Skin of body (tissue), 2 donors: ENCODE measurements around a stretch of chr17.

DNA sequence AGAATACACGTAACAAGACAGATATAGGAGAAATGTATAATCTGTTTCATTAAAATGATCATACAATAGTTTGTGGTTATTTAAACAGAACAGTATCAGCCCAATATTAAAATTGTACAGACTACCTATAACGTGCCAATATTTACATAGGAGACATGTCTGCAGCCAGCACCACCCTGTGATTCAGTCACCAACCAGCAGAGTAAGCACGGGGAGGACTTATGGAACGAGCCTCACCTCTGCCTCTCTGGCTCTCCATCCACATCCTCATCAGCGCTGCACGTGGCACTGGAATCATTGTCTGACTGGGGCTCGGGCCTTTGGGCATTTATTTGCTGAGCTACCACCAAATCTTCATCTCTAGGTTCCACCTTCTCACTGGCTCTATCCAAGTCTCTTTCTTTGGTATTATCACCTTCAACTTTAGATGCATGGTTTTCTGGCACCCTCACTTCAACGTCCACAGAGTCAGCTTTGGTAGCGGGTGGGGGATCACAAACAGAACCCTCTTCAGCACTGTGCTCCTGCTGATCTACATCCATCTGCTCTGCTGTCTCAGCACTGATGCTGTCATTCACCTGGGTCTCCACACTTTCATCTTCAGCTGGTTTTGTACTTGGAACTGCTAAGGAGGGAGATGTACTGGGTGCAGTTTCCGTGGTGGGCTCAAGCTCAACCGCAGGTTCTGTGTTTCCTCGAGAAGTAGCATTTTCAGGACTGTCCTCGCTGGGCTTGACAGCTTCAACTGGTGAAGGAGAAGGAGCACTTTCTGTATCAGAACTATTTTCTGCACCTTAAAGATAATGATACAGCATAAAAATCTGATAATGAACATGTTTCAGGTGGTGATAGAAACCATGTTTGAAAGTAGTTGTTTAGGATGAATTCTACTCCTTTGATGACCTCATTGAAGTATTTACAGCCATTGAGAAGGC lies 101.7 kb downstream of the TTC19 start:
- RAMPAGE, long total RNA: no peak

DNA sequence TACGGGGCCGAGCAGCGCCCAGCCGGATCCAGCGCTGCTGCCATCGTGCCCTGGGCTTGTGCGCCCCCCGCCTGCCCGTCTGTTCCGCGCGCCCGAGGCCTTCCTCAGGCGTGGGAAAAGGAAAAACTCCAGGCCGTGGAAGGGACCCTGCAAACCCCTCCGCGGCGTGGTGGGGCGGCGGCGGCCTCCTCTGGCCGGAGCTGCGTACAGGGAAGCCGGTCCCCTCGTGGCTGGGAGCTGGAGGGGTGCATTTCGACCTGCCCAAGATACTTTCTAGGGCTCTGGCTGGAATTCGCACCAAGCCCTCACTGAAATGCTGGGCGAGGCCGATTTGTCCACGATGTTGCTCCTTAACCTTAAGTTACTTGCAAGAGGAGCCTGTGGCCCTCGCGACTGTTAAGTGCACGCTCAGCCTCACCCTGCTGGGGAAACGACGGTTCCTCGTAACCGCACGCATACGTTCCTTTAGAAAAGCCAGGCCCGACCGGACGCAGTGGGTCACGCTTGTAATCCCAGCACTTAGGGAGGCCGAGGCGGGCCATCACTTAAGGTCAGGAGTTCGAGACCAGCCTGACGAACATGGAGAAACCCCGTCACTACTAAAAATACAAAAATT lies 511 bp upstream of the NCOR1 start:
- RAMPAGE, long total RNA: no peak

GRCh38 chr17:16243785-16244131 lies 26.7 kb downstream of the PIGL start:
- RAMPAGE, long total RNA: no peak

DNA sequence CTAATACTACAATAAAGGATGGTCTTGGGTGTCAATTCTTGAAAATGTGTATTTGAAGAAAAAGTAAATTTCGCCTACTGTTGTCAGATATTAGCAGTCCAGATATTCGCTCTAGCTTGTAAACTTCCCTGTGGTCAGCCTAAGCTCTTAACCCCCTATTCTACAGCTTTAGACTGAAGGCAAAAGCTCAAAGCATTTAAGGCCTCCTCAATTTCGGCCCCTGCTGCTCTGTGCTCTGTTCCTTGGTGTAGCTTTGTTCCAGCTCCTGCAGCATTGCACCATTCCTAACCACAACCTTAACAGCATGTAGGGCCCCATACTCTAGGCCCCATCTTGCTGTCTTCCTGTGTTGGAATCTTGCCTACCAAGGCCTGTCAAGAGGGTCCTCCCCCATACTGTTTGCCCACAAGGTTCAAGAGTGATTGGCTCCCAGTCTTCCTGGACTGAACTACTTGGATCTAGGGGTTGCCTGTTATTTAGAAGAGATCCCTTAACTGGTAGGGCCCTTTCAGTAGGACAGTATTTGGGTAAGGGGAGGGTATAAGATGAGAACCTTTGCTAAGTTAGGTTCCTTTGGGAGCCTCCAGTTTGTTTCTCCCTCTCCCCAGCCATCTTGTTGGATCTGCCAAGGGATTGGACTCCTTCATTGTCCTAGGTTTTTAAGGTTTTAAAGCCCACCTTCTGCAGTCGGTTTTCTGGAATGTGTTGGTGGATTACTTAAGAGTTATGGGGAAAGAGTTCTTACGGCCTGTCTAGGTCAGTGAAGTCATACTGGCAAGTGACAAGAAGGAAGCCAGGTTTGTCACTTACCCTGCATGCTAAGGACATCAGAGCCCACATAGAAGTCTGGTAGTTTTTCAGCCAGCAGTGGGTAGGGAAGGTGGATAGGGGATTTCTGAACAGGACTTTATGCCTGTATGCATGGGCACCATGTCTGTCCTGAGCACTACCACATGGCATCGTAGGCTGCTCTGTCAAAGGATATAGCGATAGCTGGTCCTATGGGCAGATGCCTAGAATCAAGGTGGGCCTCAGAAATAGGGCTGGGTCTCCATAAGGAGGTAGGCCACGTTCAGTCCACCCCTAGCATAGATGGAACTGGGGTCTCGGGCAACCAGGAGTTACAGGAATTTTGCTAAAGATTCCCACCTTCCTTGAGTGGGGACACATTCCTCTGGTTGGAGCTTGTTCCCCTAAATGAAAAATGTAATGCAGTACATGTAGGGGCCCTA lies 27.0 kb downstream of the TRPV2 start:
- RAMPAGE, long total RNA: no peak

DNA sequence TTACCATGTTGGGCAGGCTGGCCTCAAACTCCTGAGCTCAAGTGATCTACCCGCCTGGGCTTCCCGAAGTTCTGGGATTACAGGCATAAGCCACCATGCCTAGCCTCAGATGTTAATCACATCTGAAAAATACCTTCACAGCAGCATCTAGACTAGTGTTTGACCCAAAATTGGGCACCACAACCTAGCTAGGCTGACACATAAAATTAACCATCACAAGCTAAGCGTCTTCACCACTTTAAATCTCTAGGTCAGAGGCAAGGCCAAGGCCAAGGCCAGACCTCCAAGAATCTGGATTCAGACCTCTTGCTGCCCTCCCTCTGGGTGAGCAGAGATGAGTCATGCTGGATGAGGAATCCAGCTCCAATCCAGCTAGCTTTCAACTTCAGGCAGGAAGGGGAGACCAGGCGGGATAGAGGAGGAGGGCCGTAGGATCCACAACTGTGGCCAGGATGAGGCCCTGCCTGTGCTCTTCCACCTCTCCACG lies 14.9 kb downstream of the LRRC75A start:
- RAMPAGE, long total RNA: no peak

DNA sequence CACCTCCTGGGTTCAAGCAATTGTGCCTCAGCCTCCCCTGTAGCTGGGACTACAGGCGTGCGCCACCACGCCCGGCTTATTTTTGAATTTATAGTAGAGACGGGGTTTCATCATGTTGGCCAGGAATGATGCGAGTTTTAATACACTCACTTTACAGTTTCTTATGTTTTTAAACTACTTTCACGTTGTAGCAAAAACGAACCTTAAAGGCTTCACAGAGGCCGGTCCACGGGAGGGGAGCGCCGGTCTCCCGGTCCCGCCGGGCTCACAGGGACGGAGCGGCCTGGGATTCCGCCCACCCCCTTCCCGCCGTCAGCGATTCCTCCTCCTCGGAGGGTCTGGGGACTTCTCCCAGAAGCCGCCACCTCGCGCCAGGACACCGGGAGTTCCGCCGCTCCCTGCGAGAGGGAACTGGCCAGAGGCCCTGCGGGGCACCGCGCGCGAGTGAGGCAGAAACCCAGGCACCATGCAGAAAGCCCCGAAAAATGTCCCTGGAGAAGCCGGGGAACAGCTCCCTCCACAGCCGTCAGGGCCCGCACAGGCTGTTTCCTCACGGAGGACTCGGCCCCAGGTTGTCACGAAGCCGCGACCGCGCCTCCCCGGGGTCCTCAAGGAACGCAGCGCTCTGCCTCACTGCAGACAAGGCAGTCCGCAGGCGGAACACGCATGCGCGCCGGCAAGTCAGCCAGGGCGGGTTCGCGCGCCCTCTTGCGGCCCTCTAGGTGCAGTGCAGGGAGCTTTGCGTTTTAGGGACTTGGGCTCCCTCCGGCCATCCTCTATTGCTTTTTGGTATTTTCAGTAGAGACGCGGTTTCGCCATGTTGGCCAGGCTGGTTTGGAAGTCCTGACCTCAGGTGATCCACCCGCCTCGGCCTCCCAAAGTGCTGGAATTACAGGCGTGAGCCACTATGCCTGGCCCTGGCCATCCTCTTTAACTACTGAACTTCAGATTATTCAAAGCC lies 20.1 kb upstream of the ZNF287 start:
- RAMPAGE, long total RNA: no peak

DNA sequence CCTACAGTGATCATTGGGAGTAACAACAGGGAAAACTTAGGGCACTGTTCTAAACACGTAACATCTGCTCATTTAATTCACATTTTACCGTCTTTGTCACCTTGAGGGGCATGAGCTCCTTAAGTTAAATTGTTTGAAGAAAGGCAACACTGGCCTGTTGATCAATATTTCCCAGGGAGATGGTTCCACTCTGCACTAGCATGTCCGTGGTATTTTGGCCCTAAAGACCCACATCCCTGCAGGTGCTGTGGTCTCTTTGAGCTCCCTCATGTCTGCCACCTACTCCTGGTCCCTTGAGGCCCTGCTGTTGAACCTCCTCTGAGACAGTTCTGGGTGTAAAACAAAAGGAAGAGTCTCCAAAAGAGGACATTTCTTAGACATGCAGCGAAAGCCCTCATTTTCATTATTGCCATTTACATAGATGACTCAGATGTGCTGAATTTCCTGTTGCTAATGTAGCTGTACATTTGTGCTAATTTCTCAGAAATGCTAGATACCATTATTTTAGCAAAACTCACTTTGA lies 4.2 kb upstream of the TNFRSF13B start:
- RAMPAGE, long total RNA: no peak

DNA sequence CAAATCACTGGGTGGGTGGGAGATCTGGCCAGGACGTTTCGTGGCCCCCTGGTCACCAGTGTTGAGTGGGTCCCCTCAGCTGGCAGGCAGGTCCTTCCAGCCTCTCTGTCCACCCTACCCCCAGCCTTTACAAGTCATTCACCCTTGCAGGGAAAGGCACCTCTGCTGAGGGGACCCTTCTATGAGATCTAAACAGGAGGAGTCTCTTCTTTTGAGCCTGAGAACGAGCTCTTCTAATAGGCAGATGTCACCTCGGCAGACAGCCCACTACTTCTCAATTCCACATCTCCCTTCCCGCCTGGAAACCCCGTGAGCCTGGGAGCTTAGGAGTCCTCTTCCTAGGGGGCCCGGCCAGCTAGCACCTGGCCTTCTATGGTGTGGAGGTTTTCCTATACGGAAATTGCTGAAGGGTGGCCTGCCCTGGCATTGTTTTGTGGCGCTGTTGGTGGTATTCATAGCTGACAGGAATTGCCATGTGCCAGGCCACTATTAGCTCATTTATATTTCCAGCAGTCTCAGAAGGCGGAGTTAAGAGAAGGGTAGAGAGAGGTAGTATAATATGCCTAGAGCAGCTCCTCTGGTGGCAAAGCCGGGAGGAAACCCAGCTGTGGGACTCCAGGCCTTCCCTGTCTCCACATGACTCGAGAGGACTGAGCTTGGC lies 13.3 kb downstream of the MPRIP start:
- RAMPAGE, long total RNA: no peak

GRCh38 chr17:17078228-17078837 lies 36.1 kb downstream of the MPRIP start:
- RAMPAGE, long total RNA: no peak

- RAMPAGE, long total RNA: no peak
Observed at GRCh38 chr17:17136146-17136516, 70.0 kb downstream of the PLD6 start.

DNA sequence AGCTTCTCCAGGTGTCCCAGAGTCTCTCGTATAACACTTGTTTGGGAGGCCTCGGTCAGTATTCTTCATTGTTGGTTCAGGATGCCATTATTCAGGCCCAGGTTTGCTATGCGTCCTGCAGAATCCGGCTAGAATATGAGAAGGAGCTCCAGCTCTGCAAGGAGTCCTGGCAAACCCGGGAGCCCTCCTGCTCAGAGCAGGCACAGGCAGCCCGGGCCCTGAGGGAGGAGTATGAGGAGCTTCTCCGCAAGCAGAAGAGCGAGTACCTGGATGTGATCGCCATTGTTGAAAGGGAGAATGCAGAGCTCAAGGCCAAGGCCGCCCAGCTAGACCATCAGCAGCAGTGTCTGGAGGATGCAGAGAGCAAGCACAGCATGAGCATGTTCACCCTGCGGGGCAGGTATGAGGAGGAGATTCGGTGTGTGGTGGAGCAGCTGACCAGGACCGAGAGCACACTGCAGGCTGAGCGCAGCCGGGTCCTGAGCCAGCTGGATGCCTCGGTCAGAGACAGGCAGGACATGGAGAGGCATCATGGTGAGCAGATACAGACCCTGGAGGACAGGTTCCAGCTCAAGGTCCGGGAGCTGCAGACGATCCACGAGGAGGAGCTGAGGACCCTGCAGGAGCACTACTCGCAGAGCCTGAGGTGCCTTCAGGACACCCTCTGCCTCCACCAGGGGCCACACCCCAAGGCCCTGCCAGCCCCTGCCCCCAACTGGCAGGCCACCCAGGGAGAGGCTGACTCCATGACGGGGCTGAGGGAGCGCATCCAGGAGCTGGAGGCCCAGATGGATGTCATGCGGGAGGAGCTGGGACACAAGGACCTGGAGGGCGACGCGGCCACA lies 38.9 kb downstream of the PLD6 start:
- RAMPAGE, long total RNA: no peak

DNA sequence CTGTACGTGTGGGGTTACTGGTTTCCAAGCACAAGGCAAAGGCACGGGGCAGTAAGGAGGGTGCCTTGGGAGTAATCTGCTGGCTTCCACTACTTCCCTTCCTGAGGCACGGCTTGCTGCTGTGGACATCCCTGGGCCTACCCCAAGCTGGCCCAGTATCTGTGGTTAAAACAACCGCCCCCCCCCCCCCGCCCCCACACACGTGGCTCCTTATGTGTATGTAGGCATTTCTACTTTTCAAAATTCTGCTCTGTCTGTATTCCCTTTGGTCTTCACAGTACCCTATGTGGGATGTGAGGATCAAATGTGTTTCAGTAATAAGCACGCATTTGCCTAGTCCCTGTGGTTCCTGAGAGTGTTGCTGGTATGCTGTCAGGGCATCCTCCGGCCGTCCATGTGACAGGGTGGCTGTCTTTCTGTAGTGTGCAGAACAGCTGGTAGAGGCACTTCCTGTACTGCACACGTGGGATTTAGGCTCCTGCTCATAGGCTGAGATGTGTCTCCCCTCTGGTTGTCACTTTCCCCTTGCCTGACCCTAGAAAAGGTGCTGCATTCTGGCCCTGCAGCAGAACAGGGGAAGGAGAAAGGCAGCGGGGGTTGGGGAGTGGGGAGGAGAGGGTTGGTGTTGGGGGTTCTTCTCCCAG lies 2.2 kb downstream of the NT5M start:
- RAMPAGE, long total RNA: no peak

- RAMPAGE, long total RNA: no peak
Observed at GRCh38 chr17:17376968-17378047, 74.1 kb downstream of the NT5M start.

DNA sequence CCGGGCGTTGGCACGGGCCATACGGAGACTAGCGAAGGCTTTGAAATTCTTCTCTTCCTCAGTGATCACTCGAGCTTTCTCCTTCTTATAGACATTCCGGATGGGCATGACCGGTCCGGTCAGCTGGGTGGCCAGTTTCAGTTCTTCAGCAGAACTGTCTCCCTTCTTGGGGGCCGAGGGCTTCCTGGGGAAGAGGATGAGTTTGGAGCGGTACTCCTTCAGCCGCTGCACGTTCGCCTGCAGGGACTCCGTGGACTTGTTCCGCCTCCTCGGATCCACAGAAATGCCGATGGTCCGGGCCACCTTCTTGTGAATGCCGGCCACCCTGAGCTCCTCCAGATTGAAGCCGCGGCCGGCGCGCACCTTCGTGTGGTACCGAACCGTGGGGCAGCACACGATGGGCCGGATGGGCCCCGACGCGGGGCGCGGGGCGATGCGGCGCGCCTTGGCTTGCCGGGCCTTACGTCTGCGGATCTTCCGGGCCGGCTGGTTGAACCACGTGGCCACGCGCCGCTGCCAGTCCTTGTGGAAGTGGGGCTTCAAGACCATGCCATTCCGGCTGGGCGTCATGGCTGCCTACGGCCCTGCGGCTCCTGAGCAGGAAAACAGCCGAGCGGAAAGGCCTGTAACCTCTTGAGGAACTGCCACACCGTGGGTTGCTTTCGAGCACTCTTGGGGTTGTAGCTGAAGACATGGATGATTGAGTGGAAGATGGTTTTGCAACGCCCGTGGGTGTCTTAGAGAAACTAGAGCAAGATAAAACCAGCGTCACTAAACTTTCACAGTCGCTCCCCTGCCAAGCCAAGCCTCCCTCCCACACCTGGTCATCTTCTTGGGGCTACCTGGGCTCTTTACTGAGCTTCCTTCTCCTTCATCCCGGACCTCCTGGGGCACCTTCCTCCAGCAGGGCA lies 80.5 kb downstream of the NT5M start:
- RAMPAGE, long total RNA: no peak

GRCh38 chr17:17447224-17447894 lies 29.4 kb upstream of the MED9 start:
- RAMPAGE, long total RNA: no peak

DNA sequence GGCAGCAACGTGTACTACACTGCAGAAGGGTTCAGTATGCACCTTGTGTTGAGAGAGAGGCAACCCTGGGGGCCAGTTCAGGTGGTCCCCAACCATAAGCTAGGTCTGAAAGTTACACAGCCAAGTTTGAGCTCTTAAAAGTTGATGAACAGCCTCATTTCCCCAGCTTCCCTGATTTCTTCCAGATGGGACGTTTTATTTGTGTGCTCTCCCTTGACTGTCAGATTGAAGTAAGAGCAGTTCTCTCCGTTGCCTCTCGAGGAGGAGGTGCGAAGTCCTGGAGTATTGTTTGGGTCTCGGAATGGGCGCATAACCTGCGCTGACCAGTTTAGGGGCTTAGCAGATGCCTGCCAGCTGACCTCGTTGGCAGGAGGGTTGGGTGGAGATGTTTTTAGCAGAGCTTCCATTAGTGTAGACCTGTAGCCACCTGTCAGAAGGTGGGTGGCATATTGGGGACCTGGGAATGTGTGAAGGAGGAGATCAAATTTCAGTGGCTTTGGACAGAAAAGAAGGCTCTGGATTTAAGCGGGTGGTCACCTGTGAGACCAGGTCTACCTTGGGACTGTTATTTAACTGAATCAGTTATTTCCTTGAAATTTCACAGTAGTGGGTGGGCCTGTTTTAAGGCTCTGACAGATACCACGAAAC lies 3.7 kb downstream of the RASD1 start:
- RAMPAGE, long total RNA: no peak

DNA sequence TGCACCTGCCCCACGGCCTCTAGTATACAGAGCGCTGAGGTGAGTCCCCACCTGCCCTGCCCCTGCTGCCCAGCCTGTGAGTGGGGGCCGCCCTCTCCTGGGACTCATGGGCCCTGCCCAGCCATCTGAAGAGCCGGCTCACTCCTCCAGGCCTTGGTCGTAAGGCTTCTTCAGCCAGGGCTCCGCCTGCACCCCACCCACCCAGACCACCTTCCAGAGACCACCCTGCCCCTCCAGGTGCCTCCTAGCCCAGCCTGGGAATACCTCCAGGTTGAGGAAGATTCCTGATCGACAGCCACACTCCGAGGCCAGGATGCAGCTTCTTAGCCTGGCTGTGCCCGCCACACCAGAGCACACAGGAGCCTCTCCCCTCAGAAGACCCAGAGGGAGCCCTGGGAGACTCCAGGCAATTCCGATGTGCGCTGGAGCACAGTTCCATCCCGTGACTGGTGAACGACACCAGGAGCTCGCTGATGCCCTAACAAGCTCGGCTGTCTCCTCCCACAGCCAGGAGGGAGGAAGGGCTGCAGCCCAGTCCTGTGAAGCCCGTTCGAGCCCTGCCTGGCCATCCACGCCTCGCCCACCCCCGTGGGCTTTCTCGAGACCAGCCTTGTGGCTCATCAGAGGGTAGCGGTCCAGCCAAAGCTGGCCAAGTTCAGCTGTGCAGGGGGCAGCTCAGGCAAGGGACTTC lies 21.7 kb upstream of the RASD1 start:
- RAMPAGE, long total RNA: no peak

DNA sequence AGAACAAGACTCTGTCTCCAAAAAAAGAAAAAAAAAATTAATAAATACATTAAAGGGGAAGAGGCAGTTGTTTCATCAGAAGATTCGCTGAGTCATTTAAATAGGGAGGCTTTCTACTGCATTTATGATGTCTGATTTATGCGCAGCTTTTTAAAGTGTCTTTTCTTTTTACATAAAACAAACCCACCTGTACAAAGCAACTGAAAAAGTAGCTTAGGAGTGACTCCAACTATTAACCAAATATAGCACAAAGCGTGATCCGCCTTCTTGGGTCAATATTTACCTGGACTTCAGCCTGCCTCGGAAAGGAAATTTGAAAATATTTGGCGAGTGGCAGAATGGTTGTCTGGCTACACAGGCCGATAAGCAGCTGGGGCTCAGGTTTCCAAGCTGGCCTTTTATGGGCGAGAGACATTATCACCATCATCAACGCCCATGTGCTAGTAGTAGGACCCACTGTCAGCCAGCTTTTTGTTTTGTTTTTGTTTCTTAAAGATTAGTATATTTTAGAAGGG lies 42.4 kb upstream of the RASD1 start:
- RAMPAGE, long total RNA: no peak

- RAMPAGE, long total RNA: no peak
Observed at GRCh38 chr17:17580596-17581177, 10.8 kb downstream of the PEMT start.

DNA sequence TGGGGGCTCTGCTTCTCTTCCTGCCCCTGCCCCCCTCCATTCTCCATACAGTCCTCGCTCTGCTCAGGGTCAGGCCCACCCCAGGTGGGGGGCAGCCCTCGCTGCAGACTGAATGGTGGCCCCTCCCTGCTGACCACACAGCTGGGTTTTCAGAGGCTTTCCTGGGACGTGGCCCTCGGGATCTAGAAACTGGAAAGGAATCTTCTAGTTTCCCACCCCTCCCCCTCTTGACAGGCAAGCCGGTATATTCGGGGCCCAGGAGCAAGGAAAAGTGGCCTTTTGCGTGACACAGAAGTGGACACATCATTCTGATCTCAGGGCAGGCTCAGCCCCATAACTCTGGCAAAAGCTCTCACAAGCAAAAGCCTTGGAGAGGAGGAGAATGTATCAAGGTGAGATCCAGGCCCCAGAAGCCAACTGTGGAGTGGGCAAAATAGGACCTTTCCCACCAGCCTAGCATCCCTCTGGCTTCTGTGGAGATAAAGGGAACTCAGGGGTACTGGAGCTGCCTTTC lies 2.1 kb downstream of the RAI1 start:
- RAMPAGE, long total RNA: no peak